Mesenteric fat pad (tissue), 1 donor: ENCODE data around the gene SLC35E3.

- PRO-cap = no peak
Observed at GRCh38 chr12:68135937-68136453, 23.5 kb downstream of the IFNG start.

- PRO-cap = no peak
Observed at GRCh38 chr12:68314978-68315412, 17.2 kb downstream of the MDM1 start.

DNA sequence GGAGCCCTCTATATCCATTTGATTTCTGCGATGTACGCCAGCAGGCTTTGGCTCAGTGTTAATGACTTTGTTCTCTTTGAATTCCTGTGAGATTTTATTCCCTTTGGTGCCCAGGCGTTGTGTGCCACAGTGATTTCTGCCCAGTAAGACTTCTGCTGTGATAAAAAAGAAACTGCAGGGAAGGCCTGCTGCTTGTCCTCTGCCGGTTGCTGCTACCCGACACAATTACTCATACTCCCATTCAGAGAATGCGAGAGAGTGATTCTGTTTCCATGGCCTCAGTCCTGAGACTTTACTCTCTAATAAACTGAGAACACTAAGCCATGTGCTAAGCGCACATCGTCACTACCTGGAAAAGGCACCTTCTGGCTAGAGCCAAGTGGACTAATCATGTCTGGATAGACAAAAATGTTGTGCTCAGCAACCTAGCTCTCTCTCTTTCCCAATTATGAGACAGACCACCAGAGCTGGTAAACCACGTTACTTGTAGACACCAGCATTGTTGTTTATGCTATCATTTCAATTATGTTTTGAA is 88.5 kb upstream of the MDM1 start:
- PRO-cap = no peak

DNA sequence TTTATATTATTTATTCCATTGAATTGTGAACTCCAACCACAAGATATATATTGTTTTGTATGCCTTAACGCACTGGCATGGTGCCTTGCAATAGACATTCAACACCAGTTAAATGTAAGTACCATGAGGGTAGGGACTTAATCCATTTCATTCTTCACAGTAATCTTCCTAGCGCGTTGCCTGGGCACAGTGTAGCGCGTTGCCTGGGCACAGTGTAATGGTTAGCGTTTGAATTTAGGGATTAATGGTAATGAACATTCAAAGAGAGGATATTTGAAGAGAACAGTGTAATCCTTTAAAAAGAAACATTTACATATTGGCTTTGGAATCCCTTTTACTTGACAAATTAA is 2.8 kb downstream of the RAP1B start:
- PRO-cap = no peak

DNA sequence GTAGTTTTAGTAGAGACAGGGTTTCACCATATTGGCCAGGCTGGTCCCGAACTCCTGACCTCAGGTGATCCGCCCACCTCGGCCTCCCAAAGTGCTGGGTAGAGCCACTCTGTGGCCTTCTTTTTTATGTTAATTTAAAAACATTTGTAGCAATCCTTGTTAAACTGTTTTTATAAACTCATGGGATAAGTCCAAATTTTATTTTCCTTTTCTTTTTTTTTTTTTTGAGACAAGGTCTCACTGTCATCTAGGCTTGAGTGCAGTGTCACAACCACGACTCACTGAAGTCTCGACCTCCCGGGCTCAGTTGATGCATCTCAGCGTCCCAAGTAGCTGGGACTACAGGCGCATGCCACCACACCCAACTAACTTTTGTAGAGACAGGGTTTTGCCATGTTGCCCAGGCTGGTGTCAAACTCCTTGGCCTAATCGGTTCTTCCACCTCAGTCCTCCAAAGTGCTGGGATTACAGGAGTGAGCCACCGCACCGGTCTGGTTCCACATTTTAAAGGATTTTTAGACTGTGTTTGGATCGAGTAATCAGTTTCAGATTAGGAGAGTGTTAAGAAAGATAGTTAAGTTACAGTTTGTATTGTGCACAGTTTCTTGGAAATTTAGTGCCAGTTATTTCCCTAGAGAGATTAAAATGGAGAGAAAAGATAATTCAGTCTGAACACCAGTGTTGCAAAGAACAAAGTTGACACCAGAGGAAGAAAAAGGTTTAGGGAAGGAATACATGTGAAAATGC is 9.9 kb downstream of the RAP1B start:
- PRO-cap = no peak

- PRO-cap = no peak
Observed at GRCh38 chr12:68621206-68621962, 10.7 kb downstream of the RAP1B start.

- PRO-cap = unidirectional peak, plus-strand start at chr12:68746192
Observed at GRCh38 chr12:68745708-68746489, at the start of gene SLC35E3. Gene SLC35E3 (plus strand): TSS chr12:68746176.

DNA sequence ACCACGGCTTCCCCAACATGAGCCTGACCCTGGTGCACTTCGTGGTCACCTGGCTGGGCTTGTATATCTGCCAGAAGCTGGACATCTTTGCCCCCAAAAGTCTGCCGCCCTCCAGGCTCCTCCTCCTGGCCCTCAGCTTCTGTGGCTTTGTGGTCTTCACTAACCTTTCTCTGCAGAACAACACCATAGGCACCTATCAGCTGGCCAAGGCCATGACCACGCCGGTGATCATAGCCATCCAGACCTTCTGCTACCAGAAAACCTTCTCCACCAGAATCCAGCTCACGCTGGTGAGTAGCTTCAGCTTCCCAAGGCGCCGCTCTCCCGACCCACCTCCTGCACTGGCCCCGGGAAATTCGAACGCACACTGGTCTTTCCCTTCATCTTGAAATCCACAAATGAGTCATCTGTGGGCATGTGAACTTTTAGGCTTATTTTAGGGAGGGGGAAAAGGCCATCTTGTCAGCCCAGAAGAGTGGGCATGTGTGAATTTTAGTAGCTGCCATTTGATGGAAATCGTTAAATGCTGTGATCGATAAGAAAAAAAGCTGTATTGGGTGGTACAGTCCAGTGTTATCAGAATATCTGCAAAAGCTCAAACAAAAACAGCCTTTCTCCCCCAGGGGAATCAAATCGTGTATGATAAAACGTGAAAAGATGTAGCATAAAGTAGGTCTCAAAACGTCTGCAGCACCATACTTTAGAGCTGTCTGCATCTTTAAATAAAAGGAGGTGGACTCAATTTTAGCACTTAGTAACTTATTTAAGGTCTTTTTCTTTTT is 705 bp downstream of the SLC35E3 start:
- PRO-cap = no peak

- PRO-cap = no peak
Observed at GRCh38 chr12:68784070-68784506, 23.9 kb upstream of the MDM2 start.

- PRO-cap = no peak
Observed at GRCh38 chr12:68918876-68919541, 14.0 kb downstream of the CPM start.

GRCh38 chr12:68932115-68932491 is 868 bp downstream of the CPM start:
- PRO-cap = no peak

DNA sequence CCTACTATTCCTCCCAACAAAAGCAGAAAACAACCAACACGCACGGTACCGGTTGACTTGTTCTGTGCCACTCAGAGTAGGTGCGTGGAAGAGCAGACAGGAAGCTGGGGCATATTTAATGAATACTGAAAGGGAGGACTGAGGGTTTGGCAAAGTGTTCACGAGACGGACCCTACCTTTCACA is 577 bp downstream of the CPM start:
- PRO-cap = no peak

DNA sequence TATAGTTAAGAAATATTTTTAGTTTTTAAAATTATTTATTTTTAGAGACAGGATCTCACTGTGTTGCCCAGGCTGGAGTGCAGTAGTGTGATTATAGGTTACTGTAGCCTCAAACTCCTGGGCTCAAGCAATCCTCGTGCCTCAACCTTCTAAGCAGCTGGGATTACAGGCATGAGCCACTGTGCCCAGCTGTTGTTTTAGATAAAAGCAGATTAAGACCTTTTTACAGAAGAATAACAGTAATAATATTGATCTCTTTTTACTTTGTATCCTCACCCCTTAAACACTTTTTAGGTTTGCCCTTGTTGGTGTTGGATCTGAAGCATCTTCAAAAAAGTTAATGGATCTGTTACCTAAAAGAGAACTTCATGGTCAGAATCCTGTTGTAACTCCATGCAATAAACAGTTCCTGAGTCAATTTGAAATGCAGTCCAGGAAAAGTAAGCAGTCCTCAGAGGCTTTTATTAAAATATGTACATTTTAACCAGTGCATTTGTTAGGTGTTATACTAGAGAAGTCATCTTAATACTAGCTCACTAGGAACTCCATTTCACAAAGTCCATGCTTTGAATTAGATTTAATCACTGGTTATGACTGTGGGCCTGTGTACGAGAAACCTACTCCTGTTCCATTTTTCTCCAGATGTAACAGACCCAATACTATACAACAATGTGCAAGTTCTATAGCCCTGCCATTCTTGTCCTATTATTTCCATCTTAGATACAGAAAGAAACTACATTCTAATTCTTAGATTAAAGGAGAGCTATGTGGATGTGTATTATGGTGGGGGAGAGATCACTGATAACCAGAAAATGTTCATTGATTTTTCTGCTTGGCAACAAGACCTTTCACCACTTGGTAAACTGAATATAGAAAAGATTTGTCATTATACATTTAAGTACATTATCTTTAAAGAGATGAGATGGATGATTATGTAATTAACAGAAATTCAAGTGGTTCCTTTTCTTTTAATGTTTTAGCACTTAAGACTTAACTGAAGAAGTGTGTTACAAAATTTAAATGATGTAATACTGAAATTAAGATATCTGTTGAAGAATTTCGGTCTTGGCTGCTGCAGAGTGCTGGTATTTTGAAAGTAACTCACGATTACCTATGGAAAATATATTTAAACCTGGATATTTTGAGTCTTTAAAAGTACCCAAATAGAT is 17.4 kb downstream of the CPSF6 start:
- PRO-cap = no peak

GRCh38 chr12:69258452-69259082 is 19.2 kb downstream of the CPSF6 start:
- PRO-cap = no peak

DNA sequence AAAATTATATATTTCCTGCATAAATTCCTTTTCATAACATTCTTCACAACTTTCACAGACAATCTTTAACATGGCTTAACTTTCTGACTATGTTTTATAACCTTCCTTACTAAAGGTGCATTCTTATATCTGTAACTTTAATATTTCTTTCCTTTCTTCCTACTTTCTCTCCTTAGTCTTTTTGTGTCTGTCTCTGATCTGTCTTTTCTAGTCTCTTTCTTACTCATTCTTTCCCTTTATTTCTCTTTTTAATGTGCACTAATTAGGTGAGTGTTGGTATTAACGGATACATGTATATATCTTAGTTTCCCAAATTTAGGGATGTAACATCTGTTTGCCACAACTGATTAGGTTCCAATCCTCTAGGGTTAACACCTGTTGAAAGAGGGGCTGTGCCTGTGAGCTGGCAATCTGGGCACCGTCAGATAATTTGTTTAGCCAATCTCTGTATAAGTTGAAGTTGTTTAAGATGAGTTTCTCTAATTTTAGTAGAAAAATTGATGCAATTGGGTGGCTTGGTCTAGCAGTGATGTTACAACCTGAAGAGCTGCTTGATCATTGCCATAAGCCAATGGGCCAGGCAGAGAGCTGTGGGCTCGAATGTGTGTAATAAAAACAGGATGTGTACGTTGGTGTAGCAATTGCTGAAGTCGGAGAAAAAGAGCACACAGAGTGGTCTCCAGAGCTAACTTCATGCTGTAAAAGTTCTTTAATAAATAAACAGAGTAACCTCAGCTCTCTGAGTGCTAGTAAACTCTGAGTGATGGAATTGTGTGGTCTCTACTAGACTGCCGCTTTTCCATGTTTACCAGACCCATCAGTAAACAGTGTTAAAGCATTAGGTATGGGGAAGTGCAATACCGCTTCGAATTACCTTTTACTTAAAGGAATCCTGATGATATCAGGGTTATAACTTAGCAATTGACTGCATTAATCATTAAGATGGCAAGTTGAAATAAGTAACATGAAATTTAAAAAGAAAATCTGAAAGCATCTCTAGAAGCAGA is 18.4 kb upstream of the LYZ start:
- PRO-cap = no peak

GRCh38 chr12:70055505-70055846 is 187.8 kb upstream of the CNOT2 start:
- PRO-cap = no peak

DNA sequence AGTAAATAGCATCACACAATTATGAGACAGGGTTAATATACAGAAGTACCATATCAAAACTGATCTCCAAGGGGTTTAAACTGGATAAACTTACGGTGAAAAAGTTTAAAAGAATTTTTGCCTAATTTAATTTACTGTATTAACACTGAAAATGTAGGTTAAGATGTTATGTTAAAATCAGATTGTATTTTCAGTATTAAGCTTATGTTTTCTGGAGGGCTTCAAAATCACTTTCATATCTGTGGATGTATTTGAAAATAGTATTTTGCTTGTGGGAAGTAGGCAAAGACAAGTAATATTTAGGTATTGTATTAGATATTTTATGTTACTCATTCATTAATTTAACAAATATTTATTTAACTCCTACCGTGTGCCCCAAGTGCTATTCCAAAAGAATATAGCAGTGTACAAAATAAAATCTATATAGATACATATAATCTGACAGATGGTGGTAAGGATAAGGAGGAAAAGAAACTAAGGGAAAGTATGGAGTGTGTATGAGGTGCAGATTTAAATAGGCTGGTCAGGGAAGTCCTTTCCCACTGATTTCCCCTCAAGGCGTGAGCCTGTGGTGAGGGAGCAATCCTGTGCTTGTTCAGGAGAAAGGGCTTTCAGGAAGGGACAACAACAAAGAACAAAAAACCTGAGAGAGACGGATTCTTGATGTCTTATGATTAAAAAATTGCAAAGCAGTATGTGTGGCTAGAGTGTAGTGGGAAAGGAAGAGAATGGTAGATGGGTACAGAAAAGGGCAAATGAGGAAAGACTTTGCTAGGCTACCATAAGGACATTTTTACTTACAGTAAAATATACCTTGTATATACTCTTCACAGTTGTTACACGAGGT is 15.2 kb downstream of the CNOT2 start:
- PRO-cap = no peak

DNA sequence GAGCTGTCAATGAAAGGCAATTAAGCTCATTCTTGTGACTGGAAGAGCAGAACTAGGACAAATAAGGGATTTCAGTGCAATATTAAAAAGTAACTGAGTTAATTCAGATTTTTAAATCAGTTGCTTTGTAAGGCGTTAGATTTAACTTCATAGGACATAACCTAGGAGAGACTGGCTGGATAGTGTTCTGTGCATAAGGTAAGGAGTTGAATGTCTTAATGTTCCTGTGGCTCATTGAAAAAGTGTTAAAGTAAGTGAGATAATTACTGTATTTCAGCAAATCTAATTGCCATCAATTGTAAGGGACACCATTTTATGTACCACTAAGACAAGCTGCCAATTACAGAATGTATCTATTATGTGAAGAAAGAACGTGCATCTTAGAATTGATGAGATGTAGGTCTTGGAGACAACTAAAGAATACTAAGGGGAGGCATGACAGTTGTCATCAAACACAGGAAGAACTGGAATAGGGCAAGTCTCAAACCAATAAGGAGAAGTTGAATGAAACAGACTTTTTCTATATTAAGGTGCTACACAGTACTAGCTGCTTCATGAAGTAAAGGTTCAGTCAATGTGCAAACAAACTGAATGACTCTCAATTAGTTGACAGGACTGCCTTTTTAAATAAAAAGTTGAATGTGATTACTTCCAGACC is 8.1 kb upstream of the KCNMB4 start:
- PRO-cap = no peak

DNA sequence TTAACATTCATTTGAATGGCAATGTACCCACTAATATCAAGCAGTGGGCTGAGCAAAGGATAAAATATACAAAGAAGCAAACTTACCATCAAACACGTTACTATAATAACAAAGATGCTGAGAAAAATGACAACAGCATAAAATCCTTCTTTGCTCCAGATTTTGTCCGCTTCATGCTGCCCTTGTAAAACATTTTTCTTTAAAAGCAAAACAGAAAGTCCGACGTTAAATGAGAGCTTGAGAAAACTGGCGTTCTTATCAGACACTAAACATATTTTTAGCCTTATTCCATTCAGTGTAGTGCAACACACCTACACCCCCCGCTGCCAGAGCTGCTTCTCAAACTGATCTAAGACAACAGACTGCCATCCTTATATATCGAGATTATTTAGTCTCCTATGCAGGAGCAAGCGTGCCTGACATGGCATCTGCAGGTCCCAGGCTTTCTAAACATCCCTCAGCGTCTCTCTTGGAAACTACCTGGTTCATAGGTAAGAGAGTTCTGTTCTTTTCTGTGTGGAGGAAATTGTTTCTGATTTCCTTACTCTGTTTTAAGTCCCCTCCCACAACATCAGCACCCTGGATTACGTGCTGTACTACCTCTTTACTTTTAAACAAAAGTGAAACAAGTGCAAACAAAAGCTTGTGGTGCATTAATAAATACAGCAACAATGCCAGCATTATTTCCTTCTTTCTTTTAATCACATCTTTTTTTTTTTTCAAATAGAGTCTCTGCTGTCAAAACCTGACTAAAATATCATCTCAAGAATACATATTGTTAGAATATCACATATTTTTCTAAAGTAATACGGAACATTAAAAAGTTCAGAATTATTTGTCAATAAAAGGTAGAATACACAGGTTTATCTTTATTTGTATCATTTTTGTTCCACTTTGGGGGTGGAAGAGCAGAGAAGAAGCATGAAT is 117.1 kb upstream of the PTPRB start:
- PRO-cap = no peak

- PRO-cap = no peak
Observed at GRCh38 chr12:71475175-71475633, 35.6 kb downstream of the LGR5 start.